Rectum (tissue), 1 donor: ENCODE measurements around a stretch of chr4.

- PRO-cap, result no peak
Measured at GRCh38 chr4:125365813-125366071, 51.0 kb downstream of the FAT4 start.

DNA sequence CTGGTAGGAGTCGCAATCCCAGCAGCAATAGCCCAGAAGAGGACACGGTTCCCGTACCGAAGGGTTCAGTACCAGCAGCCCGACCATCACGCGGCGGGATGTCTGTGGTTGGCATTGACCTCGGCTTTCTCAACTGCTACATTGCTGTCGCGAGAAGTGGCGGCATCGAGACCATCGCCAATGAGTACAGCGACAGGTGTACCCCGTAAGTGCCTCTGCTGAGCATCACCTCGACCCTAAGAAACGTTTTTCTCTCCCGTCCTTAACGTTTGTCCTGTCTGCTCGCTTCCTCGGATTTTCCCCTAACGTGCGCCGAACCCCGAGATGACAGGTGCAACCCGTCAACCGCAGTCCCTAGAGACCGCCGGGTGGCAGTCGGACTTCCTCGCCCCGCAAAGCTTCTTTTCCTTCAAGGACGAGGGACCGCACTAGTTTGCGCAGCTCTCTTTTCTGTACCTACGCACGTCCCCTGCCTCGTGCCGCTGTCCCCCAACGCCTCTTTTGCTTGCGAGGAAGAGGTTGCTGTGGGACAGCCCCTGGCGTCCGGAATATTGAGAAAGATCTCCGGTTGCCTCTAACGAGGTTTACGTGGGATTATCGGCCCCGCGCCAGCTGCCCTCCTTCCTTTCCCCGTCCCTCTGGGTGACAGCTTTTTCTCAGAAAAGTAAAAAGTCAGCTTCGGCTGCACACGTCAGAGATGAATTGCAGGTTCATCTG is 489 bp downstream of the HSPA4L start:
- PRO-cap, result bidirectional peak, plus-strand start at position 357 of the sequence, minus-strand start at position 304 of the sequence; bidirectional peak, plus-strand start at position 504 of the sequence, minus-strand start at position 503 of the sequence; bidirectional peak, plus-strand start outside the sequence, minus-strand start at position 640 of the sequence

GRCh38 chr4:128284382-128284854 is 3.2 kb downstream of the PGRMC2 start:
- PRO-cap, result no peak

- PRO-cap, result no peak
Measured at GRCh38 chr4:128347304-128347855, 59.8 kb upstream of the PGRMC2 start.

DNA sequence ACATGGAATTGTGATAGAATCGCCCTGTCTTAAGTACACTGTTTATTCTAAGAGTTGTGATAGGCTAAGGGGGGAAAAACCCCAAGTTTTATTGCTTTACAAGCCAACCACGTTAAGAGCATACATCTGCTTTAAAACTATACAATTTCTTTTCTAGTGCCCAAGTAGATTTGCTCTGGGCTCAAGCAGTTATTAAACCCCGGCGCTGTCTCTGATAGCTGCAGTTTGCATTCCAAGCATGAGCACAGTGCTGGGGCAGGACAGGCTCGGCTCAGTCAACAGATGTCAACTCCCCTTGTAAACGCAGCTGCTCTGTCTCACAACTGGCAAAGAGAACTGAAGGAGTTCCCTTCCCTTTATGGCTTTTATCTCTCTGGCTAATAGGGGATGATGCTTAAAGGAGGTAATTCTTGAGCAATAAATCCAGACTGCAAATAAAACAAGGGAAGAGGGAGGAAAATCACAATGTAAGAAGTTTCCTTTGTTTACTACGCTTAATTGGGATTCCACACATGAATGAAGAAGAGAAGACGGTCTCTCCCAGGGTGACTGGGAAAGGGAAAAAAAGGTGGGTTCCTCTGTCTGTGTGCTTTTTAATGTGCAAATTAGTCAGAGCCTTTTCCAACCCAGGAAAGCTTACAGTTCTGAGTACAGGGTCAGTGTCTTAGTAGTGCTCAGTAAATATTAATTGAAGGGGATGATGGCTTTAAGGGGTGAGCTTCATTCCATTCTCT is 155.9 kb upstream of the JADE1 start:
- PRO-cap, result no peak

DNA sequence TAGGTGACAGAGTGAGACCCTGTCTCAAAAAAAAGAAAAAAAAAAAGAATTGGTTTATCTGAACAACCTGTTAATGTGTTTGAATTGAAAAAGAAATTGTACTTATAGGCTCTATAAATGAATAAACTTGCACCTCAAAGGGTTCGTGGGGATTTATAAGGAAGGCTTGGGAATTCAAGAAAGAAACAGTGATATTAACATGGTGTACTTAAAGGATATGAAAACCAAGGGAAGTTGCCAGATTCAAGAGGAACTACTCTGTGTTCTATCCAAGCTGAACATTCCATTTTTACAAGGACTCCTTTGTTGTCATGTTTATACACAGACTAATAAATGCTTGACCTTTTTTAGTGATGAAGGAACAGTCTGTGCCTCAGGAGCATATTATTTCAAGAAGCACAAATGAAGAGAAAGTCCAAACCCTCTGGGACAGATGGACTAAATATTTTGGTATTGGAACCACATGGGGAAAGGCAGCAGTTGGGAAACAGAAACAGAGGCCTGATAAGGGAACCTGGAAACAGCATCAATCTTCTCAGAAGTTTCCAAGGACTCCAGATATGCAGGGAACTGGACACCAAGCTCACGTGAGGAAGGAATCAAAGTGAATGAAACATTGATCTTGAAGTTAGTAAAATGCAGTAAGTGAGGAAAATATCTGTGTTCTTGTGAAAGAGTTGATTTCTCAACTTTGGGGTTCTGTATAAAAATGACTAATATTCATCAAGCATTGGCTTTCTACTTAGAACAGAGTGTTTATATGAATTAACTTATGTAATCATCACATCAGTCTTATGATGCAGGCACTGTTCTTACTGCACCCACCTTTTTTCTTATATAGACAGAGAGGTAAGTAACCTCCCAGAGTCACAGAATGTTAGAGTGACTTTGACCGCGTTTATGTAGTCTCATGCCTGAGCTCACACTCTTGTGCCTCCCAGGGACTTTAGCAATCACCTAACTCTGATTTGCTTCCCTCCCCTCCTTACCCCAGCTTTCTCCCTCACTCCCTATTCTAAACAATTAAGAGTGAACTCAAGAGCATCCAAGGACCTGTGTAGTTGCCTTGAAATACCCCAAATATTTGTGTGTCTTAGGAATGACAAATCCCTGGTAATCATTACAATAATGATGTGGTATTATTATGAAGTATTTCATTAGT is 149.0 kb upstream of the JADE1 start:
- PRO-cap, result no peak

- PRO-cap, result no peak
Measured at GRCh38 chr4:128673149-128673505, 136.4 kb upstream of the JADE1 start.

DNA sequence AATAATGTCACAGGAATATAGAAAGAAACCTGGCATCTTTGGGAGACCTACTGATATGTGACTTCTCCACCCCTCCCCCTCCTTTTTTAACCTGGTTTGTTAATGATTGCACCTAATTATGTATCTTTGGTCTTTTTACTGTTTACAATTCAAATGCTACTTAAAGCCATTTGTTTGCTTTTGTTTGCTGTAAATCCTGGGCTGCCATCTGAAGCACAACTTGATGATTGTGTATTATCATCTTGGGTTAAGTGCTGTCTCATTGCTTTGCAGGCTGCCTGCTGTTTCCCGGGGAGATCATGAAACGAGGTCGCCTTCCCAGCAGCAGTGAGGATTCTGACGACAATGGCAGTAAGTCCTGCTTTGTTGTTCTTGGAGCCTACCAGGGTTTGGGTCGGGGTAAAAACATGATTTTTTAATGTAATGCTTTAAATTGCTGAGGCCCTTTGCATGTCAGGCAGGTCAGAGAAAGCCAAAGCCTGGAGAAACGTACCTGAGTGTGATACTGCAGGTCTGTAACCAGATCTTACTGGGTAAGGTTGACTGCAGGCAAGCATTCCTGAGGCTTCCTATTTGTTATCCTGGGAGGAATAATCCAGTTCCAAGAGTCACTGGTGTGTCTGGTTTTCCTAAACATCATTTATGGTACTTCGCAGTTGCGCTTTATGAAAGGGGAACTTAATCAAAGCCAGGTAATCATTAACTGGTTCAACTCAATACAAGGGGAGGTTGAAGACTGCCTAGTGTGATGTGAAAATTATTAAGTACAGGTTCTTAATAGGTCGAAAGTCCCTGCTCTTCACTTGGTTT is 22.2 kb downstream of the JADE1 start:
- PRO-cap, result no peak

DNA sequence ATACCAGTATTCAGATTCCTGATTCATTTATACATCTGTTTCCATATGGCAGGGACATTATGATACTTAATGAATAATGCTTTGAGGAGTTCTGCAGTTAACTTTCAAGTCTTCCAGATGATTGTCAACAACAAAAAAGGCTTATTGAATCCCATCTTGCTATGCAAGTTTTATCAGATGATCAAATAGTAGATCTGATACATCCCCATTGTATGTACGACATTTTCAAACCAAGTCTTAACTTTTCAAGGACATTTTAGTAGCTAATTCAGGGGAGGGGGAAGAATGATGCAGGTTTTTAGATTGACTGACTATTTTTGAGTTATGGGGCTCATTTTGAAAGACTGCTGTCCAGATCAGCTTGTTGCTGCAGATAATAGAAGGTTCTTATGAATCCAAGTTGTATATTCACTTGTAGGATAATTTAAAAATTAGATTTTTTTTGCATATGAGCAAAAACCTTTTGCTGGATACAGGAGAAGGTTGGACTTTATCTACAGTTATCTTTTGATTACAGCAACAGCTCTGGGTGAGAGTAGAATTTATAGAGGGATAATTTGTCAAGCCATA is 64.3 kb downstream of the JADE1 start:
- PRO-cap, result no peak

- PRO-cap, result no peak
Measured at GRCh38 chr4:128943029-128943317, 133.5 kb downstream of the JADE1 start.

DNA sequence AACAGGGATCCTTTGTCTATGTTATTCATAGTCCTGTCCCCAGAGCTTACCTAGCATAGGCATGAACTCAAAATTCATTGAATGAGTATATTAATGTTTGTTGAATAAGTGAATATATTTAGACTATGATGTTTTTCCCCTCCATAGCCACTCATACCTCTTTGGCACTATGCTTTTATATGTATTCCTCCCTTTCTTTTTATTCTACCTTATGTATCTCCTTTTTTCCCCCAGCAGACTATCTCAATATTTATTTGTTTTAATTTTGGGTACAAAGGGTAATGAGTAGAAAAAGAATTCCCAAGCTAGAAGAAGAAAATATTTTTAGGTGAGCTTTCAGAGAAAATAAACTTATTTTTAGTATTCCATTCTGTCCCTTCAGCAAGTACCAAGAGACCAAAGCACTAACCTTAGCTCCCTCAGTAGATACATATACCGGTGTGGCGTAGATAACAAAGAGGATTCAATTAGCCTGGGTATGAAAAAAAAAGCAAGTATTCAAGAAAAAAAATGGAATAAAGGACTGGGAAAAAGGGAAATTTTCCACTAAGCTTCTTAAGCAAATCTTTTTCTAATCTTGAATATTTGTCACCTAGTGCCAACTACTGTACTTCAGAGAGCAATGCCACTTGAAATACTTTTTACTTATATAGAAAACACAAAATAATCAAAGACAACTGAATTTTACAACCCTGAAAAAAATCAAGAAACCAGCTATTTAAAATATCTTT is 17.0 kb downstream of the SCLT1 start:
- PRO-cap, result no peak

GRCh38 chr4:129853600-129854050 is 757.7 kb downstream of the C4orf33 start:
- PRO-cap, result no peak

- PRO-cap, result no peak
Measured at GRCh38 chr4:130023928-130024162, 927.9 kb downstream of the C4orf33 start.

DNA sequence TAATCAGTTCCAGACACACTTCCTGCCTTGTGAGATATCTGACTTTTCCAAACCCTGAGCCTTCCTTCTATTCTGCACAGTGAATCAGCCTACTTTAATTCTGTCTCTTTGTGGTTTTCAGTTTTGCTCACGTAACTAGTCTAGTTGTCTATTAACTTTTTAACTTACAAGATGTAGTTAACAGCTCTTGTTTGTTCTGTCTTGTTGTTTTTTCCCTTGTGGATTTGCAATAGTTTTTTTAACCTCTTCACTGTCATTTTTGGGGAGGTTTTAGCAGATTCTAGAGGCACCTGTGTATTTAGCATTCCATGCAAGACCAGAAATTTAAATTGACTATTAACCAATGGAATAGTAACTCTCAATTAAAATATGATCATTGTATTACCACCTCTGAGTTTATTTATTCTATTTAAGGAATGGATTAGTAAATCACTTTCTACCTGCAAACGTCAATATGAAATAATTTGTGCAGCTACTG is 948.0 kb downstream of the C4orf33 start:
- PRO-cap, result no peak

DNA sequence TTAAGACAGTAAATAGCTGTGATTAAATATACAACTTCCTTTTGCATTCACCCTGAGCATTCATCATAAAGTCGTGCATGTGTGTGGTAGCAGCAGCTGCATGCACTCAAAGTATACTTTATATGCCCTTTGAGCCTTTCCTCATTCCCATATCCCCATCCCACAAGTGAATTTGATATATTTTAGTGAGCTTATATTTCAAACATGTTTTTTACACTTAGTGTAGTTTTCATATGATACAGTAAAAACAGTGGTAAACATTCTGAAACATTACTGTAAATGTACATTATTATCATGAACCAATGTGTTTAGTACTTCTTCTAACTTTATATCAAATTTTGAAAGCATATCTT is 959.0 kb downstream of the C4orf33 start:
- PRO-cap, result no peak

GRCh38 chr4:133148287-133148833 is 734 bp upstream of the PCDH10 start:
- PRO-cap, result no peak

GRCh38 chr4:133151295-133151855 is 2.3 kb downstream of the PCDH10 start:
- PRO-cap, result no peak

- PRO-cap, result no peak
Measured at GRCh38 chr4:133151856-133152467, 2.9 kb downstream of the PCDH10 start.

DNA sequence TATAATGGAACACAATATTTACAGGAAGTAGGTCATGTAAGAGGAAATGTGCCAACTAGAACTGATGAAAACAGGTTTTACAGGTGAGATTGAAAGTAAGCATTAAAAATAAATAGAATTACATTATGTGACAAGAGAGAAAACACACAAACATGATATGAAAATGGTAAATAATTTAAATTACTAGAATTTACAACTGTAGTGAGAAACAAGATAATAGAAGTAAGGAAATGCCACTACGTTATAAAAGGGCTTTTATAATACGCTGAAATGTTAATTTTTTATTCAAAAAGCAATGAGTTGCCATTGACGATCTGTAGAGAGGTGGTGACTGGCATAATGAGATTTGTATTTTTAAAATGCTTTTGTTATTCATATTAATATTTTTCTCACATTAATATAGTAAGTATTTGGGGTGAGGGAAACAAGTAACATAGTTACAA is 315.0 kb downstream of the PABPC4L start:
- PRO-cap, result no peak

- PRO-cap, result no peak
Measured at GRCh38 chr4:135447457-135448225, 1246.1 kb upstream of the PABPC4L start.